Natural killer cell (primary cell): ENCODE measurements around the gene RSPH10B.

GRCh38 chr7:4787877-4788306 lies 12.5 kb downstream of the AP5Z1 start:
- PRO-cap = no peak

- PRO-cap = unidirectional peak, minus-strand start at chr7:5046636
These were observed 676 bp downstream of the RBAK start for GRCh38 chr7:5046070-5047002.

- PRO-cap = unidirectional peak, plus-strand start at chr7:5144129
These were observed 46.2 kb upstream of the WIPI2 start for GRCh38 chr7:5143771-5144321.

DNA sequence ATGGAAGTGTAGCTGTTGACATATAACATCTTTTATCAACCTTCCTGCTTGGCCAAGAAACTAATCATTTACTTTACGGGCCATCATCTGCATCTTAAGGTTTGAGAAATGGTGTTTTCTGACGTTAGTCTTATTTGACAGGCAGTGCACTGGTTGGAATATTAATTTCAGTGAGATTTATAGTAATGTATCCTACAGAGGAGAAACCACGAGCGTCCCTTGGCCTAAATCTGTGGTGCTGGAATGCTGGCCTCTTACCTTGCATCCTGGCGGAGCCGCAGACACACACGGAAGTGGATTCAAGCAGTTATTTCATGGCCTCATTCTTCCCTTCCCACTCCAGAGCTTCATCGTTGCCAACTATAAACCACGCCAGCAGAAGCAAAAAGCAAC lies 13.0 kb downstream of the WIPI2 start:
- PRO-cap = no peak

DNA sequence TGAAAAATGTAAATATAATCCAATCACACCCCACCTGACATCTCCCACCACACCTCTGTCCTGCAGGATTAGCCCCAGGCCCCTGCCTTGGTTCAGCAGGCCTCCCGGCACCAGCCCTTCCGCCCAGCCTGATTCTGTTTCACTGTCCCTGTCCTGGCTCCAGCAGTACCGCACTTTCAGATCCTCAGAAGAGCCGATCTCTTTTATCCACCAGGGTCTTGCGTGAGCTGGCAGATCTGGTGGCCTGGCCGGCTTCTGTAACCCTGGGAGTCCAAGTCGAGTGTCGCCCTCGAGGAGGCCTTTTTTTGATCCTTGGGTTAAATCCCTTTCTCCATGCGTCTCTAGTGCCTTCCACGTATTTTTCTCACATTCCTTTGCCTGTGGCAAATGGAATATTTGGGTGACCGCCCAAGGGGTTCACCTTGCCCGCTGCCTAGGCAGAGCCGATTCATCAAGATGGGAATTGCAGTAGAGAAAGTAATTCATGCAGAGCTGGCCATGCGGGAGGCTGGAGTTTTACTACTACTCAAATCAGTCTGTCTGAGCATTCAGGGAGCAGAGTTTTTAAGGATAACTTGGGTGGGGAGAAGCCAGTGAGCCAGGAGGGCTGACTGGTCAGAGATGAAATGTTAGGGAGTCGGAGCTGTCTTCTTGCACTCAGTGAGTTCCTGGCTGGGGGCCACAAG lies 34.1 kb downstream of the WIPI2 start:
- PRO-cap = no peak

GRCh38 chr7:5304576-5304936 lies 21.8 kb downstream of the SLC29A4 start:
- PRO-cap = no peak

DNA sequence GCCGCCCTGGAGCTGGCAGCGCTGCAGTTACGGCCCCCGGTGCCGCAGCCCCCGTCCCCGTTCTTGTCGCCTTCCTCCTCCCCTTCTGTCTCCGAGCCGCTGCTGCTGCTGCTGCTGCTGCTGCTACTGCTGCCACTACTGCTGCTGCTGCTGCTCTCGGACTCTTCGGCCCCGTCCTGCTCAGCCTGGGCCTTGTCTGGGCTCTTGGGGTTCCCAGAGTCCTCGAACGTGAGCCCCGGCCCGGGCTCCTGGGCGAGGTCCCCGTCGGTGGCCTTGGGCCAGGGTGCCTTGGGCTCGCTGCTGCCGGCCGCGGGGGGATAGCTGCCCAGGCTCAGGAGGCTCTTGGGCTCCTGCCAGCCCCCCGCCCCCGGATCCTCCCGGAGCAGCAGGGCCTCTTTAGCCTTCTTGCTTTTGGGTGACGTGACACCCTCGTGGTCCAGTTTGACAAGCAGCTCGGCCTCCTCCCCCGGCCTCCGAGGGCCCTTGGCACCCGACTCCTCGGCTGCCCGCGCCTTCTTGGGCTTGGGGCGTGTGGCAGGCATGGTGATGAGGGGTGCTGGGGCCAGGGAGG lies 30.4 kb downstream of the SLC29A4 start:
- PRO-cap = no peak

- PRO-cap = no peak
These were observed 69.0 kb downstream of the SLC29A4 start for GRCh38 chr7:5351581-5352273.

- PRO-cap = no peak
These were observed 5.9 kb upstream of the FBXL18 start for GRCh38 chr7:5519467-5519874.

- PRO-cap = no peak
These were observed 2.3 kb upstream of the ACTB start for GRCh38 chr7:5532414-5533339.

DNA sequence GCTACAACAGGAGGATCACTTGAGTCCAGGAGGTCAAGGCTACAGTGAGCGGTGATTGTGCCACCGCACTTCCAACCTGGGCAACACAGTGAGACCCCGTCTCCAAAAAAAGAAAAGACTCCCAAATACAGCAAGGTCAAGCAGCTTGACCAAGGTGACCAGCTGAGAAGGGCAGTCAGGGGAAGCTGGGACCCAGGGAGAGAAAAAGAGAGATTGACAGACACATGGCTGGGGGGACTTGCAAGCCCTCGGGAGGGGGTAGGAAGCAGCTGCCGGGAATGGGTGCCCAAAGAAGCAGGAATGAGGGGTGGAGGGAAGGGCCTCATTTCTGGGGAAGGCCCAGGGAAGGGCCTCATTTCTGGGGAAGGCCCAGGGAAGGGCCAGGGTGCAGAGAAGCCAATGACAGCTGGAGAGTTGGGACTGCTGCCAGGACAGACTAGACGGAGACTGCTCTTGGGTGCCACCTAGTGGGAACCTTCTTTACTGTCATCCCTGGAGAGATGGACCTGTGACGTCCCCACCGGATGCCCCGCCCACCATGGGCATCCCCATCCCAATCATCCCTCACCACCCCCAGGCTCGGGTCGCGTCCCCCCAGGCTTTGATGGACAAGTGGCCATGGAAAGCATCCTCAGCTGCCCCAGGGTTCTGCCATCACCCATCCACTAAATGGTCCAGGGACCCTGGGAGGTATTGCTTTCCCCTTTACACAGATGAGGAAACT lies 28.3 kb upstream of the ACTB start:
- PRO-cap = no peak

DNA sequence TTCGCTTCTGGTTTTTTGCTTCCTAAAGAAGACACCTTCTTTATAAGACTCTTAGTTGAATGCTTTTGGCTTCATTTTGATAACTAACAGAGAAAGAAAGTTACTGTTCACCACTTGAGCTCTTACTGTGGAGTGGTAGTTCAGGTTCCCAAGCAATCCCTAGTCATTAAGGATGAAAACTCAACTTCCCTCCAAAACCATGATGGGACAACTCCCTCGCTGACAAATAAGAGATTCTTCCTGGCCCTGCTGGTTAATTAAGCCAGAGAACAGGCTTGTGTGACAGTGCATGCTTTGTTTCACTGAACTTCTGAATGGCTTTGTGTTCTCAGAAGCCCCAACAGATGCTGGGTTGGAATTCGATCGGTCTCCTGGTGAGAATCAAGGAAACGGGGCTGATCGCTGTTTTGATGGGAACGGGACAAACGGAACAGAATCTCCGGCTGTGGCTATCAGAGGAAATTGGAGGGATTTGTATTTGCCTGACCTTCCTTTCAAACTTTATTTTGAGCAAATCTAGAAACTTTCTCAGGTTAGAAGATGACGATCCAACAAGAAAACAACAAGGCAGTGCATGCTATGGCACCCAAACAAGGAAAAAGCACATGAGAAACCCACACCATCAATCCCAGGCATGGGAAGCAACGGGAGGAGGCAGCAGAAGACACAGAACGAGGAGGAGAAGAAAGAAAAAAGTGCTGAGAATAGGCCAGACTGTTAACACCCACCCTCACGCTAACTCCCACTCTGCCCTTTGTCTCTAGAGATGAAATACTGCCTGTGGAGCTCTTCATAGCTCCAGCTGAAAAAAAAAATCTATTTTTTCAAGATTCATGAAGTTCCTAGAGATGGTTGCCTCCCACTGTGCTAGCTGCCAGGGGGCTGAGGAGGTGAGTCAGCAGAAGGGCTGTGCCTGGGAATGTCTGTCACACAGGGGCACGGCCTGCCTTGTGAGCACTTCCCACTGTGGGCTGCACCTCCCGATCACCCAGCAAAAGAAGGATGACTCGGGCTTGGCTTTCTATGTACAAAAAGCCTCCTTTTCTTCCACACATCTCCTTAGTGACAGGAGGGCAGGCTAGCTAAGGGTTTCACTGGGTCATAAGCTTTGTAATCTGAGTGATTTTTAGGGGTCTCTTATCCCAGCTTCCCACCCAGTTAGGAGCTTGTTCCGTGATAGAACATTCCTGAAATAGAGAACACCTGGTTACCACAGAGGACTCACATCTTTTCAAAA lies 44.1 kb downstream of the FSCN1 start:
- PRO-cap = no peak

- PRO-cap = no peak
These were observed 89.9 kb downstream of the RNF216 start for GRCh38 chr7:5691670-5691884.

DNA sequence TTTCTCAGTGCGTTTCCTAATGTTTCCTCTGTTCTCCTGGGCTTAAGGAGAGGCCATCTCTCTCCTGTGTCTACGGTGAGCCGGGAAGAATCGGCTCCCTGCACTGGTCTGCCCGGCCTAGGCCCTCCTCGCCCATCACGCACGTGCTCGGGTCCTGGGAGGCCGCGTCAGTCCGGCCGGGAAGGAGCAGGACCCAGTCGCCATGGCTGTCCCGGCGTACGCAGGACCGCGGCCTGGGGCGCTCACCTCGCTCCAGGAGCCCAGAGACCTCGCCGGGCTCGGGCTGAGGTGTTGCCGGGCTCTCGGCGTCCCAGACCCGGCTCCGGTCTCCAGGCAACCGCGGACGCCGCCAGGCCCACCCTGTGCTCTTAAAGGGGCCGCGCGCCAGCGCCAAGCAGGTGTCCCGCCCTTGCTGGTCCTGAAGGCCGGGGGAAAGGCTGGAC lies at the start of gene RSPH10B:
Gene RSPH10B, minus strand, starts transcription at position 318 of the 443 bp plus-strand sequence.
- PRO-cap = no peak

GRCh38 chr7:6152236-6152962 lies 47.6 kb downstream of the USP42 start:
- PRO-cap = no peak

GRCh38 chr7:6266359-6267170 lies 5.9 kb downstream of the CYTH3 start:
- PRO-cap = no peak

DNA sequence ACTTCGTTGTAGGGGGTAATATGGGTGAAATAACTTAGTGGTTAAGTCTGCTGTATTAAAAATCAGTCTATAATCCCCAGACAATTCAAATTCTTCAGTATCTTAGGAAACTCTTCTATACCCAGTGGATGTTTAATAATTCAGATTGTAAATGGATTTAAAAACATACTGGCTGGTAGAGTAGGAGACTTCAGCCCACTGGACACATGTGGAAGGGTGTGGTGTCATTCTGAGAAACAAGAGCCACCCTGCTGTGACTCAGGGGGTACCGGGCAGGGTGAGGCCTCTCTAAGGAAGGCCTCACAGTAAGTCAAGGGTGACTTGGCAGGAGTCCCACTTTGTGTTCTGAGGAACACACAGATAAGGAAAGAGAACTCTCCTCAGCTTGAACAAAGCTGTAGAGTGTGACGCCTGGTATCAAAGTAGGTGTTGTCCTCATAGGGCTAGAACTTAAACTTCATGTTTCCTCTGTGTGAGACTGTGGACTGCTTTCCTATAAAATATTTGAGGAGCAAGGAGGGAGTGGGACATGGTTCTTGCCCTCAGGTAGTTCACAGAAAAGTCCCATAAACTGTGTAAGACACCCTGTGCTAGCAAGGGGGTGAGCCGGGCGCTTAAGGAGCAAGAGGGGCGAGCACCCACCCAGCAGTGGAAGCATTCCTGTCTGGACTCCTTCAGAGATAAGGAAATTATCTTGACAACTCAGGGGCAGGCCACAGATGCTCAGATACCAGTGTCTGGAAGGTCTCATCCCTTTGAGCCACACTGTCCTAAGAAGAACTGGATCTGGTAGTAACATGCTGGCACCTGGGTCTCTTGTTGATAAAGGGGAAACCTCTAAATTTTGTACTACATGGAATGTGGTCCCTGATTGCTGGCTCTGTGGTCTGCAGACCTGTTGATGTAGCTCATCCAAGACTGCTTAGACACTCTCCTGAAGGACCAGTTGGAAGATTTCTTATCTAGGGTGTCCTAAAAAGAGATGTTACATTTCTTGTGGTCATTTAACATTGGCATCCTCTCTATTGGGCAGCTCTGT lies 19.2 kb downstream of the RAC1 start:
- PRO-cap = no peak

- PRO-cap = no peak
These were observed 21.6 kb downstream of the RAC1 start for GRCh38 chr7:6395677-6396633.

DNA sequence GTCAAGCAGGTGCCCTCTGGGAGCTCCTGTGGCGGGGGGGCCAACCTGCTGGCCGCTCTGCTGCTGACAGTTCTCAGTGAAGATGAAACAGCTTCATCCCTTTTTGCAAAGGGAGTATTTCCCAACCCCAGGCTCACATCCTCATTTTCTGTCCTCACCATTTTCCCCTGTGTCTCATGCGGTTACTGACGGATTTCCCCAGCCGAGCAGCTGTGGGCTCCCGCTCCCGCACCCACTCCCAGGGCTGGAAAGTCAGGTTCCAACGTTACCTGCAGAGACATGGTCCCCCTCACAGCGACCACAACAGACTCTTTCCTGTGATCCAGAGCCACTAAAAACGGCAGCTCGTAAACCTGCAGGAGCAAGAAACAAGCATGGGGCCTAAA lies 23.3 kb downstream of the DAGLB start:
- PRO-cap = no peak

DNA sequence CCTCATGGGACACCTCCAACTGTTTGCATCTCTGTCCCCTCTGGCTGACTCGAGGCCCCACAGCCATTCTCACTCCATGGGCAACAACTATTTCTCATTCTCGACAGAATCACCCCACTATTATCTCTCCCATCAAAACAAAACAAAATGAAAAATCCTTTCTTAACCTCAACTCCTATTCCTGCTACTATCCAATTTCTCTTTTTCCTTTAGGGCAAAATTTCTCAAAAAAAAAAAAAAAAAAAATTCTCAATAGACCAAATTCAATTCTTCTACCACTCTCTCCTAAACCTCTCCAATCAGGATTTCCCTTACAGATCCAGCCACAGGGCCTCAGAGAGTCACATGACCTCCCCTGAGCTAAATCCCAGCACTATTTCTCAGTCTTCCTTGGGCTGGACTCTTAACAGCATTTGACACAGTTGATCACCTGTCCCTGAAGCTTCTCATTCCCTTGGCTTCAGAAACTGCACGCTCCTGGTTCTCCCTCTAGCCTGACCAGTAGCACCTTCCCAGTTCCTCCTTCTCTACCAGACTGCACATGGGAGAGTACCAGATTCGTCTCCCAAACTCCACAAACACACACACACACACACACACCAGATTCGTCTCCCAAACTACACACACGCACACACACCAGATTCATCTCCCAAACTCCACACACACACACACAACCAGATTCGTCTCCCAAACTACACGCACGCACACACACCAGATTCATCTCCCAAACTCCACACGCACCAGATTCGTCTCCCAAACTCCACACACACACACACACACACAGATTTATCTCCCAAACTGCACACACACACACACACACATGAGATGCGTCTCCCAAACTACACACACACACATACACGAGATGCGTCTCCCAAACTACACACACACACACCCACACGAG lies 4.8 kb downstream of the ZNF12 start:
- PRO-cap = no peak